Placental epithelial cell (primary cell): ENCODE results near the genes DNAJA1 and AQP3.

DNA sequence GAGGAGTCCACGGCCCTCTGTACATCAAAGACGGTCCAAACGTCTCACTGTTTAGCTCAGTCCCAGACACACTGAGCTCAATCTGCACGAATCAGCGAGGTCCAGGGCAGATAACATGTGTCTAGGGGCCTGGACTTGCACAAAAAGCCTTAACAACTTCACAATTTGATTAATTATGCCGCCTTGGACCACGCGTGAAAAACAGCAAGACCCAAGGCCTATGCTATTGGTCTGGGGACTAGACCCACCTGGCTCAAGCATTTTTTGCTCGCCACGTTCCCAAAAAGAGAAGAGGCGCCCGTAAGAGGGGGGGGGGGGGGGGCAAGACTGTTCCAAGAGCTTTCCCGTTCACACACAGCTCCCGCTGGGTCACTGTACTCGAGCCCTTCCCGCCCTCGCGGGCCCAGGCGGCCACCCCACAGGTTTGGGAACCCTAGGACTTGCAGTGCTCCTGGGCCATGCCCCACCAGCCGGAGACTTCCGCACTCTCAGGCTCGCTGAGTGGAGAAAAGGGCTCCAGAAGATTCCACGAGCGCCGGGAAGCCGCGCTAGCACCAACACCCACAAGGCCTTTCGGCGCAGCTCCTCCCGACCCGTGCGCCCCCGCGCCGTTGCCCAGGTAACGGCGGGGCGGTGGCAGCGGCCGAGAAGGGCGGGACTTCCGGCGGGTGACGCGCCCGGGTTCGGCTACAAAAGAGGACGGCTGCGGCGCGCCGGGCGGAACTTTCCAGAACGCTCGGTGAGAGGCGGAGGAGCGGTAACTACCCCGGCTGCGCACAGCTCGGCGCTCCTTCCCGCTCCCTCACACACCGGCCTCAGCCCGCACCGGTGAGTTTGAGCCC lies at the start of gene DNAJA1:
DNAJA1 (plus strand) TSS at position 718 of the 842 bp plus-strand sequence.
- CAGE, long polyA plus RNA, result no peak

- CAGE, long polyA plus RNA, result no peak
Observed at GRCh38 chr9:33026446-33026742, 1.3 kb downstream of the DNAJA1 start.

DNA sequence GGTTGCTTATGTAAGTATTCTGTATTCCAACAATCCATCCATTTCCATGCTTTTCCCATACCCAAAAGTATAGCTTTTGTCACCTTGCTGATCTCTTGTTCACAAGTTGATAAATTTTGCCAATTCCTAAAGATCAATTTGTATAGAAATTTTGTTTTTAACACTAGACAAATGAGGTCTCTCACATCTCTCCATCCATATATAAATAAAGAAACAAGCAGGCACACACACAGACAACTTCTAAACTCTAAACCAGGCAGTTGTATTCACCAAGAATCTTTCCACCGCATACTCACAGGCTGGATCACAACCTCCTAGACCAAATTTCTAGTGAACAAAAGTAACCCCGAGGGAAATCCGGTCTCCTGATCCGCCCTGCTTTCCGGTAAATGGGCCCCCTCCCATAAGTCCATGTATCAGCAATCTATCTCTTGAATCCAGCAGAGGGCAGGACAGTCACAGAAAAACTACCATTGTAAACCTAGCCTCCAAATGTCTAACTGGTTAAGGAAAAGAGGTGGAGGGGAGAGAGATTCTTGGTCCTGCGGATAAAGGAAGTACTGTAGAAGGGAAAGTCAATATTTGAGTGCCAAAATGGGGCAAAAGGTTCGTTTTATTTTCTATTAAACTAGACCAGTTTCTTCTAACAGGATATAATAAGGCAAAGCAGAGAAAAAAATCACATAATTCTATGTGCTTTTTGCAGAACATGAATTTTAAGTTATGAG lies 4.7 kb upstream of the SMU1 start:
- CAGE, long polyA plus RNA, result no peak

DNA sequence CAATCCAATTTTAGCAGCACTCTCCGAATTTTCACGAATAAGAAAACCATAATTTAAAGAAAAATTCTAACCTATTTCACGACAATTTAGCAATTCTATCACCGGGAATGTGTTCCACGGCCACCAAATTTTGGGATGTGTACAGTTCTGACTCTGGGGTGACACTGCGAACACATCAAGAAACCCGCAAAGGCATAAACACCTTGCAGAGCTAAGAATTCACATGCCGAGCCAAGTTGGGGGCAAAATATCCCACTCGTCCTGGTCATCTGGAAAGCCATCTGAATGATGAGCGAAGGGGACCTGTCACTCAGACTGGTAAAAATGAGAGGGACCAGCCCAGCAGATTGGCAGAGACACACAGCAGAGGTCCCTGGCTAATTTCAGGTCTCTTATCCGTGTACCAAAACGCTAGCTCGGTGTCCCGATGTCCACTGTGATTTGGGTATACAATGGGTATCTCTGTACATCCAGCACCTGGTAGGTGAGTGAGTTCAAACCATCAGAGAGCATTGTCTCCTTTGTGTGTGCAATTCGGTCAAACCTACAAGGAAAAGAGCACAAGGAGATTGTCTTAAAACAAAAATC lies 36.7 kb upstream of the SMU1 start:
- CAGE, long polyA plus RNA, result no peak

DNA sequence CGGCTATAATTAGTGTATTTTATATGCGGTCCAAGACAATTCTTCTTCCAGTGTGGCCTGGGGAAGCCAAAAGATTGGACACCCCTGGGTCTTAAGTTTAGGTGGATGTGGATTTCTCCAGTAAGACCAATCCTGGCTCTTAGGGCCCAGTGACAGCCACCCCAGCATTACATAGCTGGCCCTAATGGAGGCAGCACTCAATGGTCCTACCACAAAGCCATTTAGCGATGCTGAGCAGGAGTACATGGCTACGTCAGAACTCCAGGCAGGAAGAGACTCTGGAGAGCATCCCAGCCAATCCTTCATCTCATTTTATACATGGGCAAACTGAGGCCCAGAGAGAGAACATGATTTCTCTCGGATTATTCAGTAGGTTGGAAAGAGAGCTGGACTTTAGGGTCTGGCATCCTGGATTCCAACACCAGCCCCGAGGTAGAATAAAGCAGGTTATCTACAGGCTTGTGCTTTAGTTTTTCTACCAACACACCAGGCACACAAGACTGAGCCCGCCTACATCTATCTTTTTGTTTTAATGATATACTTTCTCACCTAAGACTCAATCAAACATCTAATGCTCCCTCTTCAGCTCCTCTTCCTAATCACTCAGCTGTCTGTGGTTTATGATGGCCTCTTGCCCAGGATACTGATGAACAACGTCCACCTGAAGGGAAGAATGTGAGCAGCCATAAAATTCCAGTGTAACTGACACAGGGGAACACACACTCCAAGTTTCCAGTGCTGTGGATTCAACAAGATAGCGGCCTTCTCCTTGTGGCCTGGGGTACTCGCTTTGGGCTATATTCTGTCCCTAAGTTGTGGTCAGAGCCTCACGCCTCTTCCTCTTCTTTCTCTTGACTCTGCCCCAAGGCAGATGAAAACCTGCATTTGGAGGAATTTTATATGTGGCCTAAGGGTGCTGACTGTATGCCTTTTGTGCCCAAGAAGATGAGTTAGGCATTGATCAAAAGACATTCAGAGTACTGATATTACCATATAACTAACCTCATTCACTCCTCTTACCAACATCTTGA lies 12.0 kb downstream of the B4GALT1 start:
- CAGE, long polyA plus RNA, result no peak

GRCh38 chr9:33187306-33188113 lies 20.4 kb upstream of the B4GALT1 start:
- CAGE, long polyA plus RNA, result no peak

DNA sequence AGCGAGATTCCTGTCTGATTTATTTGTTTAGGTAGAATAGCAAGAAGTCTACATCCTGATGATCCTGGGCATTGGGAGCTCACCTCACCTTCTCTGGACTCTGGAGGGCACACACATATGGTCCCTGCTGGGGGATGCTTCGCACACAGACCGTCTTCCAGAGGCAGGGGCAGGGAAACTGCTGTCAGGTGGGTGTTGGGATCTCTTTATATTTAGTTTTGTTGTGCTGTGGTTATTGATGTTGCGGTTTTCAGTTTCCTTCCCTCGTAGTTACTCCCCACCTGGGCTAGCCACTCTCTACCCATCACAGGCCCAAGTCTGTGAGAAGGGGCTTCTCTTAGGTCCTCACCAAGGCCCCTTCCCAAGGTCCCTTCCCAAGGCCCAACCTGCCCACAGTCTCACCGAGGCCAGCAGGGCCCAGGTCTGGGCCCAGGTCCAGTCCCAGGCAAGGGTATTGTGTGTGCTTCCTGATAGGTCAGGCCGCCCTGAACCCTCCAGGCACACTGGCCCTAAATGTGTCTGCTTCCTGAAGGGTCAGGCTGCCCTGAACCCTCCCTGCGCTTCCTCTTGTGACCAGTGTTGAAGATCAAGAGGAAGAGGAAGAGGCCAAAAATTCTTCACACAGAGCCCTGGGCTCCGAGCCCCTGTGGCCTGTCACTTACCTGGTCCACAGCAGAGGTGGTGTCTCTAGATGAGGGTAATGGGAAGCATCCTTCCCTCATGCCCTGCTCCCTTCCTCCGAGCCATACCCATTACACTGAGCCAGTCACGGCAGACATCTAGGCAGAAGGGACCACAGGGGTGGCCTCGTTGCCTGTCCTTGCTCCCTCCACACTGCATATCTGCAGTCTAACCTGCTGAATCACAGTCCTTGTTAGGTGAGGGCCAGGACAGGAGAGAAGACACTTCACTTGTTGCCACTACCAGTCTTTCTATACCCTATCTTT lies 18.8 kb upstream of the SPINK4 start:
- CAGE, long polyA plus RNA, result no peak

- CAGE, long polyA plus RNA, result no peak
Observed at GRCh38 chr9:33250094-33251011, 10.4 kb downstream of the SPINK4 start.

DNA sequence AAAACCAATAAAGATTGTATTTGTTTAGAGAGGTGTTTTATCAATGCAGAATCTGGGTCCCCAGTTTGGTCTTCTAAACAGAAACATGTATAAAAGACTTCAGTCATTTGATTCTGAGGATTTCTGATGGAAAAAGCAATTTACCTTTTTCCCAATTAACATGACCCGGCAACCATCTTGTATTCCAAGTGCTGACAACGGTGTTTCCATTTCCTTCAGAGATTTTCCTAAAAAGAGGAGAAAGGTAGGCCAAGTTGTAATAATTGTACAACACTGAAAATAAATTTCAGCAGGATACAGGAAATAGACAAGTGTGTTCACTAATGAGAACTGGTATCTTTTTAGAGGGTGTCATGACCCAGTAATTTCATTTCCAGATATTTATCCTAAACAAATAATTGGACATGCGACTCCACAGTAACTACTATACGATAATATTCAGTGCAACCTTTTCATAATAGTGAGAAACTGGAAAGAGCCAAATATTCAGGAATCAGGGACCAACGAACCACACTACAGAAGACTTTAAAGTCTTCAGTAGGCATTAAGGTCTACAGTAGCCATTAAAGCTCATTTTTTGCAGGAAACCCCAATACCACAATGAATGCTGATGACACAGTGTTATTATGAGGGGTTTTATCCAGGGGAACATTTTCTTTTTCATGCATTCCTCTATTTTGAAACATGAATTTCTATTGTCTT lies 3.4 kb downstream of the BAG1 start:
- CAGE, long polyA plus RNA, result no peak

DNA sequence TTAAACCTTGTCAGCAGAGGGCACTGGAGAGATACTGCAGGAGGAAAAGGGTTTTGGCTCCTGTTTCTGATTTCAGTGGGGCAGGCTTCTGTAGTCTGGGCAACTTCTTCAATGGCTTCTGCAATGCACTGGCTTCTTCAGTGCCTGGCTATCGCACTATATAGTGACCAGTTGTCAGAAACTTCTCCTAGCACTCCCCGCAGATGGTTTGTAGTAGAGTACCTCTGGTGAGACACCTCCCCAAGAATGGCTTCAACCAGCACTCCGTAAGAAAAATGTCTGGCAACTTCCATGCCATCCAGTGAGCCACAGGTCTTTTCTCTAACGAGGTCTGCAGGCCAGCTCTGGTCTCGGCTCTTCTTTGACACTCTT lies 3.2 kb upstream of the NFX1 start:
- CAGE, long polyA plus RNA, result no peak

- CAGE, long polyA plus RNA, result no peak
Observed at GRCh38 chr9:33297403-33297984, 7.2 kb downstream of the NFX1 start.

DNA sequence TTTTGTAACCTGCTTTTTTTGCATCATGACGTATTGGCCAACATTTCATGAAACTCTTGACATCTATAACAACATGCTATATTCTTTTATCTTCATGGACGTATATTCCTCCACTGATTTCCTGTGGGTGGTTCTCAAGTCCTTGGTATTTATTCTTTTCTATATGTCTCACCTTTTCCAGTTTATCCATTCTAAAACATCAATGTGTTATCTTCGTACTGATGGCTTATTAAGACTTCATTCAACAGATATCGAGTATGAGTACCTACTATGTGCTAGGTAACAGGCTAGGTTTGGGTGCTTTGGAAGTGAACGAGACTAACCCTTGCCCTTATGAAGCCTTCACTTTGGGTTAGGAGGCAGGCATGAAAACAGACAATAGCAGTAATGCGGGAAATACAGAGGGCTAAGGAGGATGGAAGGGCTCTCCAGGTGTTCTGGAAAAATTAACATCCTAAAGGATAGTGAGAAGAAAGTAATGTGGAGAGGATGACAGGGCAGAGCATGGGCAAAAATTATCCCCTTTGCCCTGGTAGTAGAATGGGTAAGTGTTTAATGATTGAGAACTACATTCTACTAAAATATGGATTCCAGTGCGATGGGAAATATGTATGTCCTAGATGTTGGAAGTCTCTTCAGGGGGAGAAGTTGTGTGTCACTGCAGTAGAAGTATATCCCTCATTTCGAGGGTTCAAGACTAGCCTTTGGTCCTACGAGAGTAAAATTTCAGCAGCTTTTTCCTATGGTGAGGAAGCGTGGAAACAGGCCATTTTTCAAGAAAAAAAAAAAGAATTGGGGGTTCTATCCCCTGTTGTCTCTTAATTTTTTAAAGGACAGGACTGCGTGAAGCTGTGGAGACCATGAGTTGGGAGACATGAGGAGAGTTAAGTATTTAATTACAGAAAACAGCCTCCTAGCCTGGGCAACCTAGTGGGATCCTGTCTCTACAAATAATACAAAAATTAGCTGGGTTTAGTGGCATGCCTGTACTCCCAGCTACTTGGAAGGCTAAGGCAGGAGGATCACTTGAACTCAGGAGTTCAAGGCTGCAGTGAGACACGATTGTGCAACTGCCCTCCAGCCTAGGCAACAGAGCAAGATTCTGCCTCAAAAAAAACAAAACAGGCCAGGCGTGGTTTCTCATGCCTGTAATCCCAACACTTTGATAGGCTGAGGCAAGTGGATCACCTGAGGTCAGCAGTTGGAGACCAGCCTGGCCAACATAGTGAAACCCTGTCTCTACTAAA lies 53.0 kb downstream of the AQP7 start:
- CAGE, long polyA plus RNA, result no peak

GRCh38 chr9:33437031-33437470 lies 10.3 kb downstream of the AQP3 start:
- CAGE, long polyA plus RNA, result no peak

- CAGE, long polyA plus RNA, result no peak
Observed at GRCh38 chr9:33446258-33447334, 797 bp downstream of the AQP3 start.

DNA sequence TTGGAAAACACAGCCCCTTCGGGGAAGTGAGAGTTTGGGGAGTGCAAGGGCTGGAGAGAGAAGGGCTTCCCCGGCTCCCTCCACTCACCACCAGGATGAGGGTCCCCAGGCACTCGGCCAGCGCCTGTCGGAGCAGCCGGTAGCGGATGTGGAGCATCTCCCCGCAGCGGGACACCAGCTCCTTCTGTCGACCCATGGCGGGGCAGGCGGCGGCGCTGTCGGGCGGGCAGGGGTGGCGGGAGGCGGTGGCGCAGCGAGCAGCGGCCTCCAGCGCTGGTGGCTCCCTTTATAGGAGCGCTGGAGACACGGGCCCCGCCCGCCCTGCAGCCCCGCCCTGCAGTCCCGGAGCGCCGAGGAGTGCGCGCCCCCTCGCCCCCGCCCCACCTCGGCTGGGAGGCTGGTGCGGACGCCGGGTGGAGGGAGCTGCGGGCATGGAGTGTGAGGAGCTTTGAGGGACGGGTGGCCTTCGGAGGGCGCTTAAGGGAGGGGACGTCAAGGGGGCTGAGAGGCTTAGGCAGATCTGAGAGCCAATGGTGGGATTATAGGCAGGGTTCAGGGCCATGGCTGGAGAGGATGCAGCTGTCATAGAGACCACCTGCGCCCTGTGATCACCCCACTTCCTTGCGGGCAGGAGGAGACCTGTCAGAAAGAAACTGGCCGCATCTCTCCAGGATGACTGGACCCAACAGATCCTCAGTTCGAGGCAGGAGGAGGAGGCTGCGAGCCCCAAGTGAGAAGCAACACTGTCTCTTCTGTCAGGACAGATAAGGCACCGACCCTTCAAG lies at the start of gene AQP3:
AQP3 (minus strand) TSS at position 259 of the 785 bp plus-strand sequence.
- CAGE, long polyA plus RNA, result no peak

DNA sequence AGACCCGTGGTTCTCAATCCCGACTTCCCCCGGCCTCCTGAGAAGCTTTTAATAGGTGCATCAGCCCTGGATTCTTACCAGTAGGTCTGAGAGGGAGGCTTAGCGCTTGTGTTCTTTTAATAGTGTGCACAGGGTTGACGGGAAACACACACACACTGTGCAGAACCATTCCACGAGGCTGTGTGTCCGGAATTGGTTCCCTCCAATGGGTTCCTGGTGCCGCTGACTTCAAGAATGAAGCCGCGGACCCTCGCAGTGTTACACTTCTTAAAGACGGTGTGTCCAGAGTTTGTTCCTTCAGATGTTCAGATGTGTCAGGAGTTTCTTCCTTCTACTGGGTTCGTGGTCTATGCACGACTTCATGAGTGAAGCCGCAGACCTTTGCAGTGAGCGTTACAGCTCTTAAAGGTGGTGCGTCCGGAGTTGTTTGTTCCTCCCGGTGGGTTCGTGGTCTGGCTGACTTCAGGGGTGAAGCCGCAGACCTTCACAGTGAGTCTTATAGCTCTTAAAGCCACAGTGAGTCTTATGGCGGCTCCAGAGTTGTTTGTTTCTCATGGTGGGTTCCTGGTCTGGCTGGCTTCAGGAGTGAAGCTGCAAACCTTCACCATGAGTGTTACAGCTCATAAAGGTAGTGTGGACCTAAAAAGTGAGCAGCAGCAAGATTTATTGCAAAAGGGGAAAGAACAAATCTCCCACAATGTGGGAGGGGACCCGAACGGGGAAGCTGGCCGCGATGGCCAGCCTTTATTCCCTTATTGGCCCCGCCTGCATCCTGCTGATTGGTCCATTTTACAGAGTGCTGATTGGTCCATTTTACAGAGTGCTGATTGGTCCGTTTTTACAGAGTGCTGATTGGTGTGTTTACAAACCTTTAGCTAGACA lies 46.4 kb upstream of the PRSS3 start:
- CAGE, long polyA plus RNA, result no peak

DNA sequence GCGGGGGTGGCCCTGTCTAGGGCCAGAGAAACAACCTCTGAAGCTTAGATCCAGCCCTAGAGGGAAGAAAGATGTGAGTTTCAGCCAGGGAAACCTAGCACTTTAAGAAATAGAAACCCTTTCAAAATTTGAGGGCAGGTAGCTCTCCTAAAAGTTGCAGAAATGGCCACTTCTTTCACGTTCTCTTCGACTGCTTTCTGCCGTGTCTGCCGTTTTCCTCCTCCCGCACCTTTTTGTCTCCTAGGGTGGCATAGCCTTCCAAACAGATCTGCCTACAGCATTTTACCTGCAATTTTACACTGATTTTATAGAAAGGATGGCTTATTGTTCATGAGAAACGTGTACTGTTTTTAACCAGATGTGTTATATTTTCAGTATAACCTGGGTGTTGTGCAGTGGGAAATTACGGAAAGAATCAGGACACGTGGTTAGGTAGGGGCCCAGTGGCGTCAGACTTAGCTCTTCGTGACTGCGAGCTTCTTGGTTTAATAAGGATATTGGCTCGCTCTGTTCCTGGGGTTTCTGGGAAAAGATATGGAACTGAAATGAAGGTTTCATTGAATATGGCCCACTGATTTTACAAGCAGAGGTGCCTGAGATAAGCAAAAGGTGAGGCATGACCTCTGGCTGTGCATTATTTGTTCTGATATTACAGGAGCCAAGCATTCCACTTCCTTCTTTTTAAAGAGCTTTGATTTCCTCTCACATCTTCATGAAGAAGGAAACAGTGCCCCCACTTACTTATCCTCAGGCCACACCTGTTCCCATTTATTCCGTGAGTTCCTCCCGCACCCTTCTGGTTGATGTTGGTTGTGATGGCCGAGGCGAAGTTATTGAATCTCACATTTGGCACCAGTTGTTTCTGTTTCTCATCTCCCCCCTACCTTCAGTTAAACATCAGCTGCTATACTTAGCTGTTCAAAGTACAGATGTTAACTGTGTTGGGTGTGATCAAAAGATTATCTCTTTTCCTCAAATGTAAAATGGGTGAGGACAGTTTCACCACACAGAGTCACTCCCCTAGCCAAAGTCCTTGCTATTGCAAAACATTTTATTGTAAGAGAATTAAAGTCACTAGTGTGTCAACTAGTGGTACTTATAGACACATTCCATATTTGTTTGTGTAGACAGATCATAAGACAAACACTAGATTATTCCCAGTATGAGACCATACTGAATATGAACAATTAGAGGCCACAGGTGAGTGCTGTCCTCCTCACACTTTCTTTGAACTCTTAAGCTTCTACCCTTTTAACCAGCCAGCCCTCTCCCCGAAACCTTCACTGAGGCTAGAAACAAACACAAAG lies 43.5 kb upstream of the PRSS3 start:
- CAGE, long polyA plus RNA, result no peak

- CAGE, long polyA plus RNA, result no peak
Observed at GRCh38 chr9:33819992-33820373, 3.0 kb downstream of the UBE2R2 start.

DNA sequence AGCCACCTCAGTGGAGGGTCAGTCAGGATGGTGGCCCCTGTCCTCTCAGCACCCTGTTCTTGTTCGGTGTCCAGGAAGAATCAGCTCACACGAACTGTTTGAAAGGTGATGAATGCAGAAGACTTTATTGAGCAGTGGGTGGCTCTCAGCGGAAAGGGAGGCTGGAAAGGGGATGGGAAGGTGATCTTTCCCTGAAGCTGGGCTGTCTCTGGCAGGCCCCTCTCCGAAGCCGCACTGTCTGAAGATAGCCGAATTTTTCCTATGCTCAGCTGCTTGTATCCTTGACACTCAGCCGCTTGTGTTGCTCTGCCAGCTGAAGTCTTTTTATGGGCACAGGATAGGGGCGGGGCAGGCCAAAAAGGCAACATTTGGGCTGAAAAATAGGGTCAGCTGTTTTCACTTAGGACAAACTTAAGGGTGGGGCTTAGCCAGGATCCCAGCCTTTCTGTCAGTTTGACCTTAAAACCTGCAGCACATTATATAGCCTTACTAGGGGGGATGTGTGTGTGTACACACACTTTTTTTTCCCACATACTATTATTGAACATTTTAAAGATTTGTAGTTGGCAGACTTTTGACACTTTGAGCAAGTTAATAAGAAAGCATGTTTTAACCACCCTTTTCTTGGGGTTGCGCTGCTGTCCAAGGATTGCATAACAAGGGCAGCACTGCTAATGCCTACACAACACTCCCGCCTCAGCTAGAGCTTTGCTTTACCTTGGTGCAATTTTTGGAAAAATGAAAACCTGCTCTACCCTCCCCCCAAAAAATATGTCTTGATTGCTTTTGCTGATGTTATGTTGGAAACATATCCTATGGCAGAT lies 51.2 kb downstream of the UBE2R2 start:
- CAGE, long polyA plus RNA, result no peak

GRCh38 chr9:33943873-33944780 lies 104.6 kb downstream of the UBAP2 start:
- CAGE, long polyA plus RNA, result no peak